ENCODE data around the genes LVRN and SNCAIP.

DNA sequence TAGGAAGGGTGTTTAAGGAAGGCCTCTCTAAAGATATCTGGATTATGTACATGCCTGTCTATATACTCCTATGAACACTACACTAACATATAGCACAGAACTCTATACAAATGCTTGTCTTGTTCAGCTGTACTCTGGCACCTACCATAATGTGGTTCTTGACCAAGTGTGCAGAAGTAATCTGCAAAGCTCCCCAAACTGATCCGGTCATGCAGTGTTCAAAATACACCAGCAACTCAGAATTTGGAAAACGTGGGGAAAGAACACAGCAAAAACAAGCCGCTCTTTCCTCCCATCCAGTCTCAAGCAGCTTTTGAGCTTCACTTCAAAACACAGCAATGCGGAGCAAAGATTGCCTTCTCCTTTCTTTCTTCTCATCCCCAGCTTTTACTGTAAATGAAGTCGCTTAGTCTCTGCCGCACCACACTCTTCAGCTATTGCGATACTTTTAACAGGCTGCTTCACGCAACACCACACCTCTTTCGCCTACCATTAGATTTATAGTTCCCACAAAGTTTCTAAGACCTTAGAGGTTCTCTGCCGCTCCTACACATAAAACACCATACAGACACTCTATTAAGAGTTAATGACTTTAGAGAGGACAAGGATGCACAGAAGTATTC, 828 bp downstream of the PGGT1B start:
- RRBS = no CpG with 5 or more reads among the region's 10 CpGs

GRCh38 chr5:115423388-115424425, 120.9 kb downstream of the FEM1C start:
- RRBS = no CpG with 5 or more reads among the region's 12 CpGs

- RRBS = no CpG with 5 or more reads among the region's 7 CpGs
These were observed 346 bp upstream of the TMED7 start for GRCh38 chr5:115626305-115626458.

GRCh38 chr5:115739651-115740095, 76.8 kb downstream of the CDO1 start:
- RRBS = no CpG with 5 or more reads among the region's 6 CpGs

GRCh38 chr5:115962345-115963345, at the start of gene LVRN:
Gene LVRN (plus strand): TSS chr5:115962475.
- RRBS = 5% methylated on average over 11 of the region's 77 CpGs

GRCh38 chr5:116168336-116168911, 83.6 kb downstream of the COMMD10 start:
- RRBS = no CpG with 5 or more reads among the region's 5 CpGs

GRCh38 chr5:116447296-116447761, 127.3 kb downstream of the SEMA6A start:
- RRBS = 95% methylated on average over 8 of the region's 28 CpGs

DNA sequence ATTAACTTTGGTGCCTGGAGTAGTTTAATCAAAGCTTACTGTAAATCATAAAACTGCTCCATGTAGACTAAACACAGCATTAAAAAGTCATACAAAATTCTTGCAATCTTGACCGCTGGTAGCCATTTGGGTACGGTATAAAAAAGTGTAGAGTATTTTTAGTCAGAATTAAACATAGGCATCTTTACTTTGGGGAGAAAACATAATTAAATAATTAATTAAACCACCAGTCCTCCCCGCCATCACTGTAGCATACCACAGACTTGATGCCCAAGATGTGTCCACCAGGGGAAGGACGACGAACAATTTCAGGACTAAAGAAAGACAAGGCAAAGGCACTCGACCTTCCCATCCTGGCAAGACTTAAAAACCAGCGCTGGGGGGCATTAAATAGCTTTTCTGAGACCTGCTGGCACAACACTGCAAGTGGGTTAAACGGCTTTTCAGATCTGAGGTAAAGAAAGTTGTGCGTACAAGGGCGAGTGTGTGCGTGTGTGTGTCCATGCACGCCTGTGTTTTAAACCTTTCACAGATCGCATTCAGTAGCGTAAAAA, 2.8 kb downstream of the SEMA6A start:
- RRBS = no CpG with 5 or more reads among the region's 14 CpGs

GRCh38 chr5:117105318-117105517, 530.6 kb upstream of the SEMA6A start:
- RRBS = no CpG with 5 or more reads among the region's 2 CpGs

- RRBS = no CpG with 5 or more reads among the region's 12 CpGs
These were observed 29.7 kb upstream of the TNFAIP8 start for GRCh38 chr5:119325769-119326917.

- RRBS = no CpG with 5 or more reads among the region's 15 CpGs
These were observed 15.1 kb upstream of the TNFAIP8 start for GRCh38 chr5:119340386-119341415.

GRCh38 chr5:119394041-119394616, 38.3 kb downstream of the TNFAIP8 start:
- RRBS = no CpG with 5 or more reads among the region's 2 CpGs

- RRBS = no CpG with 5 or more reads among the region's 3 CpGs
These were observed 32.1 kb upstream of the HSD17B4 start for GRCh38 chr5:119420163-119420673.

- RRBS = no CpG with 5 or more reads among the region's 4 CpGs
These were observed 539.7 kb upstream of the FTMT start for GRCh38 chr5:121312034-121312365.

DNA sequence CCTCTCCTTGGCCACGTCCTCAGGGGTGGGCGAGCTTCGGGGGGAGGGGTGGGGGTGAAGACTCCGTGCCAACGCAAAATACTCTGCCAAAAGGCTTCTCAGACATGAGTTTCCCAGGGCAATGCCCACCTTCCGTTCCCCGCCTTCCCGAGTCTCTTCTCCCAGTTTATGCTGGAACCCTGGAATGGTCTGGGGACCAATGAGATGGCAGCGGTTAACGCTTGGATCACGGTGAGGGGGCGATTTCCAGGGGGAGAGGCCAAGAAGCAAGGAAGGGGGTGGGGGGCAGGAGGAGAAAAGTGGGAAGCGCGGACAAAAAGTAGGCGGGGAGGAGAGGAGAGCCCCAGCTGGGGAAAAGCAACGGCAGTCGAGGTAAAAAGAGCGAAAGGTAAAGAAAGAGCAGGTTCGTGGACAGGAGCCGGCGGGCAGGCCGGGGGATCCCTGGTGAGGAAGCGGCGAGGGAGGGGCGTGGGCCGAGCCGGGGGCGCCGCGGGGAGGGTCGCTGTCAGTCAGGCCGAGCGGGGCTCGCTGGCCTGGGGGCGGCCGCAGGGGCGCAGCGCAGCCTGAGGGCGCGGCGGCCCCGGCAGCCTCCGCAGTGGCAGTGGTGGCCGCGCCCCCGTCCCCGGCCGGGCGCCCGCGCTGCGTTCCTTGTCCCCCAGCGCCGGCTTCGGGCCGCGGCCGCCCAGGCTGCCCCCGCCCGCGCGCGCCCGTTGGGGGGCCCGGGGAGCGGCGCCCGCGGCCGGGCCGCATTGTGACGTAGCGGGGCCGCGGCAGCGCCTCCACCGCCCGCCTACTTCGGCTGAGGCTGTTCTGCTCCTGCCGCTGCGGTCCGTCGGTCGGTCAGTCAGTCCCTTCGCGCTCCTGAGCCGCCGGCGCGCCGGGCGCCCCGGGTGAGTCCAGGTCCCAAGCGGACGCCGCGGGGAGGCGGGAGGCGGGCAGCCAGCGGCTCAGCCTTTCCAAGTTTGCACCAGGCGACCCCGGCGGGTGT, at the start of gene SNCAIP:
TSS of gene SNCAIP (plus strand) at position 843 of the 988 bp plus-strand sequence.
- RRBS = 3% methylated on average over 46 of the region's 103 CpGs

DNA sequence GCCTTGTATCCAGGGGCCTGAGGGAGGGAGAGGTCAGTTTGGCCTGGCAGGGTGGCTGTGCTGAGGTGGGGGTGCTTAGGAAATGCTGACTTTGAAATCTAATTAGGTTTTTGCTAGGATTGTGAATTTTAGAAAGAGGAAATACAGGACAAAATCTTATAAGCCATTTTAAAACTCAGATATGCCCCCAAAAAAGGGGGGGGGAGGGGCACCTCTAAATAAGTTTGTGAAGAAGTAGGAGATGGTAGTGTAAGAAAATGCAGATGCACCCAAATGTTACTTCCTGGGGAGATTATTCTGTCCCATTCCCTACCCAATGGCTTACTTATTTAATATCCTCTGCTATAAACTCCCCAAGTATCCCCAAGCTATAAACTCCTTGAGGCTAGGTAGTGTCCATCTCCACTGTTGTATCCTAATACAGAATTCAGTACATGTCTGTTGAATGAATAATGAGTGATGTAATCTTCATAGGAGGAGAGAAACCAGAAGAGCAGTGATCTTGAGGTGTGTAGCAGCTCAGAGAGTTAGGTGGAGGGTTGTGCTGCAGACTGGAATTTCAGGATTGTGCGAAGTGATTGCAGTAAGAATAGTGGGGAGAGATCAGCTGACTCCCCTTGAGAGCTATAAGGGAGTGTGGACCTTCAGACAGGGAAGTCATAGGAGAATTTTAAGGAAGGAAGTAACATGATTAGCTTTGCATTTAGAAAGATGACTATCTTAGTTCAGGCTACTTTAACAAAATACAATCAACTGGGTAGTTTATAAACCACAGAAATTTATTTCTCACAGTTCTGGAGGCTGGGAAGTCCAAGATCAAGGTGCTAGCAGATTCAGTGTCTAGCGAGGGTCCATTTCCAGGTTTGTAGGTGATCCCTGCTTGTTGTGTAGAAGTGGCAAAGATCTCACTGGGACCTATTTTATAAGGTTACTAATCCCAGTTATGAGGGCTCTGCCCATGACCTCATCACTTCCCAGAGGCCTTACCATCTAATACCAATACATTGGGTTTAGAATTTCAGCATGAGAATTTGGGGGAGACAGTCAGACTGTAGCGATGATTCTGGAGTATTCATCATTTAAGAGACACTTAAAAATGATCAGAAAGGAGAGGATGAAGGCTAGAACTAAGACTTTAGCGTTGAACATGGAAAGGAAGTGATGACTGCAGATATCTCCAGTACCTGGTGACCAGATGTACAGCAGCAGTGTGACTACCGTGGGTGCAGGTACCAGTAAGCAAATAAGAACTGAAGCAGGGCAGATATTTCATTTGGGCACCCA, 4.4 kb downstream of the SNX24 start:
- RRBS = no CpG with 5 or more reads among the region's 5 CpGs

DNA sequence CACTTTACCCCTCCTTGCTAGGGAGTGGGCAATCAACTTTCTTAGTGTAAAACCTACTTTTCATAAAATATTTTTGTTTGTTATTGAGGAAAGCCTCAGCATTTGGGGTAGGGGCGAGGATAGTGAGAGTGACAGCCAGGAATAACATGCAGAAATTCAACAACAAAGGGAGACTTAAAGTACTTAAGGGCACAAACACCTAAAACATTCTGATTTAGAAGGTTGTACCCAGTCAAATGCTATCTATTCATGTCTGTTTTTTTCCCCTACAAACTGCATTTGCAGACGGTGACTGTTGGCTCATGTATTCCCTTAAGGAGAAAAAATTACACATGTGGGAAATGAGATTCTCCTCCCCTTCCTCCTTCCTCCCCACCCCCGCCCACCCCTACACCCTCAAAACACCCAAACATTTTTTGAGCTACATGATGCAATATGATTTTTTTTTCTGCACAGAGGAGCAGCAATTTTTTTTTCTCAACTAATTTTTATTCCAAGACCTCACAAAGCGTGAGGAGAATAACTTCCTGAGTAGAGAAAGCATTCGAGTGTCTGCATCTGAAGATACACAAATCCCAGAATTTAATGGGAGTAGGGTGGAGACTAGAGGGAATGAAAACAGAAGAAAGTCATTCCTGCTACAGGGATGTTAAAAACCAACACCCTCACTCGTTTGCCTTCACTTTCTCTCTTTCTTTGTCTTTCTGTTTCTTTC, 118.0 kb downstream of the PRDM6 start:
- RRBS = no CpG with 5 or more reads among the region's 6 CpGs

GRCh38 chr5:123401968-123402263, 21.3 kb downstream of the CEP120 start:
- RRBS = no CpG with 5 or more reads among the region's 9 CpGs

- RRBS = no CpG with 5 or more reads among the region's 19 CpGs
These were observed 683 bp upstream of the CEP120 start for GRCh38 chr5:123423769-123424403.

DNA sequence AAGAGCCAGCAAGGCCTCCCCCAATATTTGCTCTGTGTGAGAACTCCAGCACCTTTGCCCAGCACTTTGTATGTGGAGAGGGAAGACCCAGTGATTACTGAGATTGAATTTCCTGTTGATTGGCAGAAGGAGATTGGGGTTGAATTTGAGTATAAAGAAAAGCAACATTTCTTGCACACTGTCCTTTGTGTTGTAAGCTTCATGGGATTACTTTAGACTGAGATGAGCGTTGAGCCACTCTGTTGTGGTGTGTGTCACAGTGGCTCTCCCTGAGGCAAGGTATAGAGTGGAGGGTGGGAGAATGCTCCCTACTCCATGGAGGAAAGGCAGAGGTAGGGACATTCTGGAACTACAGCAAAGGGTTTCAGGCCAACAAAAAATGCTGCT, 5.9 kb upstream of the CEP120 start:
- RRBS = no CpG with 5 or more reads among the region's 1 CpG

Data from GM19239 (cell line).